Myometrial cell (primary cell): ENCODE measurements around the genes EFR3B and POMC.

- RAMPAGE, long total RNA, result no peak
These were observed 34.4 kb downstream of the CENPO start for GRCh38 chr2:24827281-24828444.

DNA sequence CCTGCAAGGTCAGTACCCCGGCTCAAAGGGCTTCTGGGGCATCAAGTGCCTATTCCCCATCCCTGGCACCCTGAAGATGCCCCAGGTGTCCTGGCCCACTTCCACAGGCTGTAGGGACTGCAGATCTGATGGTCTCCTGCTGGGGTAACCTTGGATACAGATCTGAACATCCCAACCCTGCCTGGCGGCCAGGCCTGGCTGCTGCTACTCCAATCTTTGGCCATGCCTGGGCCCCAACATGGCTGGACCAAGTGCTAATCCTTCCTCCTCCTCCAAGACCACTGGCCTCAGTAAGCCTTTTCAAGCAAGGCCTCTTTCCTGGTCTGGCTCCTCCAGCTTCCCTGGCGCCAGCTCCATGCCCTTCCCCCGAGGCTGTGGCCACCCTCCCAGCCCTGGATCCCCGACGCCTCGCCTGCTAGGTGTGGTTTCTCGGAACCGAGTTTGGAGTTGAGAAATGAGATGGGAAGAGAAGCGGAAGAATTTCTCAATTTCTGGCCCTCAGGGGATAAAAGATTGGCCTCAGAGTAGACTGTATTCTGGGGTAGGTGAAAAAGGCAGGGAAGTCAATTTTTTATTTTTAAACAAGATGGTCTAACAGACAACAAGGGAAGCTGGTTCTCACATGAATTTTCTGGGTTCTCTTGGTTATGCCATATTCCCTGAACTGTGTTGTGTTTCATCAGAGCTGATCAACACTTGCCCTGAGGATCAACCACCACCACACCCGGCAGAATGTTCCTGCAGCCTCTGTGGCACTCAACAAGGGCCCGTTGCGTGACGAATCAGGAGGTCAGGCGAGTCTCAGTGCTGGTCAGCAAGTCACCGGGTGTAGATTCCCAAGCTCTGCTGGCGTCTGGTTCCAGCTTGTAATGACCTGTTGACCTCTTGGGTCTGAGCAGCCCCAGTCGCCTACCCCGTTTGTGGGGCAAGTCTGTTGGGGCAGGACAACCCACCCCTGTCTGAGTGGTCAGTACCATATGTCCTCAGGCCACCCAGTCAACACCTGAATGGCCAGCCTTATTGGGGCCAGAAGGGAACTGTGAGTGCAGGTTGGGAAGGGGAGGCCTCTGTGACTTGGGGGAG lies 46.3 kb downstream of the ADCY3 start:
- RAMPAGE, long total RNA, result no peak

- RAMPAGE, long total RNA, result no peak
These were observed at the start of gene EFR3B for GRCh38 chr2:25042021-25043346. Gene EFR3B (plus strand): TSS chr2:25042076.

GRCh38 chr2:25168222-25169126 lies at the start of gene POMC:
Gene POMC (minus strand): TSS chr2:25168580.
- RAMPAGE, long total RNA, result no peak

DNA sequence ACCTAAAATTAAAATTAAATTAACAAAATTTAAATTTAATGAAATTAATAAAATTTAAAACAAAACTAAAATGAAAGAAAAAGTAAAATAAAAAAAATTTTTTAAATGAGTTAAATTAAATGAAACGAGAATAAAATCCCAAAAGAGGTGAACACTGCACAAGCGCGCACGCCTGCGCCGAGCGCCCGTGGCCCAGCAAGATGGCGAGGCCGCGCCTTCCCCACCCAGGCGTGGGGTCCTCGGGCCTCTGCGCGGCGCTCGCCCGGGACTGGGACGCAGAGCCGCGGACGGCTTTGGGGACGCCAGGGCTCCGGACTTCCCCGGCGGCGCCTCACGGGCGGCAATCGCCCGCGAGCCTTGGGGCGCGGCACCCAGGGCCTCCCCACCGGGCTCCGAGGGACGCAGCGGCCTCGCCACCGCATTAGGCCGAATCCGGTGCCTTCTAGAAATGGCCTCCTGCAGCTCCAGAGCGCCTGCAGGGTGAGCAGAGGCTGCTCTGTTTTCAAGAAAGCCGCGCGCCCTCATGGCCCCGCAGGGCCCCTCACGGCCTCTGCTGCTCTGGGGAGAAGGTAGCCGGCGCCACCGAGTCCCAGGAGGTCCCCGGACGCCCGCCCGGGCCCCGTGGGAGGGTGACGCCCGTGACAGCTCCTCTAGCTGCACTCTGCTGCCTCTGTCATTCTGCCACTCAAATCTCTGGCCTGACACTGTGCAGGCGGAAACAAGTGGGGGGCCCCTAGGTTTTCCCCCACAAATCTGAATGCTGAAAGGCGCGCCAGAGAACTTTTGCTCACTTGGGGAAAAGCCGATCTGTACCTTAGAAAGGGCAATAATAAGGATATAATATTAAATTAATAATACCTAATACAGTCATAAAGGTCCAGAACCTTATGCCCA lies 35.9 kb upstream of the POMC start:
- RAMPAGE, long total RNA, result no peak

DNA sequence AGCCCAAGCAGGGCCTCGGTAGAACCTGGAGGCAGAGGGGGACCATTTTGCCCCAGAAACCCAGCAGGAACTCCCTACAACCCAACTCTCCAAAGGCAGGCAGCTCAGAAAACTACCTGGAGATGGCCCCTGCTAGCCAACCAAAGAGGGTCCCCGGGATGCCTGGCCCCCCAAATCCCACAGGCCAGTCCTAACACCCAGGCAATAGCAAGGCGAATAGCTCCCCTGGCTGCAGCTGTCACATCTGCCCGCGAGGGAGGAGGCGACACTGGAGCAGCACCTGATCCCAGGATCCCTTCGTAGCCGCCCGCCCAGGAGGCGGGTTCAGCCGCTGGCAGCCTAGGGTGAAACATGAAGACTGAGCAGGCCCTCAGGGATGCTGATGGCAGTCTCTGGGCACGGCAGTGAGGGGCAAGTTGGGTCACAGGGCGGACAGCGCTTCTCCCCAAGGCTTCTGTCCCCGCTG lies 2.1 kb downstream of the DNMT3A start:
- RAMPAGE, long total RNA, result no peak

DNA sequence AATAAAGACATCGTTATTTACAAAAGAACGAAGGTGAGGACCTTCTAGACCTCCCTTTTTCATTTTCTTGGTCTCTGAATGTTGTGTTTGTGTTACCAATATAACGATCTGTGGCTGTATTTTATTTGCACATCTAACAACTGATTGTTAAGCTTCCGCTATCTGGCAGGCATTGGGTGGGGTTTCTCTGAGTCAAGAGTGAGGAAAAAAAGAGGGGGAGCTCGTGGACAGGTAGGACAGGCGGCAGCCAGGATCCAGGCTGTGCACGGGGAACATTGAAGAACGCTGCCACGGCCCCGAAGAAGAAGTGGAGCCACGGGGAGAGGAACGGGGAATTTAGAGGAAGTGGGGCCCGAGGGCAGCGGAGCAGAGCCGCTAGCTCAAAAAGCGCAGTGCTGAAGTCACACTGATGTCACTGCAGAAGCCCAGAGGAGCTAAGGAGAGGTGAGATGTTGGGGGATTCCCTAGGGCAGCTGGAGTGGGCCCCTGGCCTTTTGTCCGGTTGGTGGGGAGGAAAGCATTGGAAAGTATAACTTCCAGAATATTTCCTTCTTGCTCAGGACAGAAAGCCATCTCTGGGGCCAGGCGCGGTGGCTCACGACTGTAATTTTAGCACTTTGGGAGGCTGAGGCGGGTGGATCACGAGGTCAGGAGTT lies 20.9 kb upstream of the DNMT3A start:
- RAMPAGE, long total RNA, result no peak

DNA sequence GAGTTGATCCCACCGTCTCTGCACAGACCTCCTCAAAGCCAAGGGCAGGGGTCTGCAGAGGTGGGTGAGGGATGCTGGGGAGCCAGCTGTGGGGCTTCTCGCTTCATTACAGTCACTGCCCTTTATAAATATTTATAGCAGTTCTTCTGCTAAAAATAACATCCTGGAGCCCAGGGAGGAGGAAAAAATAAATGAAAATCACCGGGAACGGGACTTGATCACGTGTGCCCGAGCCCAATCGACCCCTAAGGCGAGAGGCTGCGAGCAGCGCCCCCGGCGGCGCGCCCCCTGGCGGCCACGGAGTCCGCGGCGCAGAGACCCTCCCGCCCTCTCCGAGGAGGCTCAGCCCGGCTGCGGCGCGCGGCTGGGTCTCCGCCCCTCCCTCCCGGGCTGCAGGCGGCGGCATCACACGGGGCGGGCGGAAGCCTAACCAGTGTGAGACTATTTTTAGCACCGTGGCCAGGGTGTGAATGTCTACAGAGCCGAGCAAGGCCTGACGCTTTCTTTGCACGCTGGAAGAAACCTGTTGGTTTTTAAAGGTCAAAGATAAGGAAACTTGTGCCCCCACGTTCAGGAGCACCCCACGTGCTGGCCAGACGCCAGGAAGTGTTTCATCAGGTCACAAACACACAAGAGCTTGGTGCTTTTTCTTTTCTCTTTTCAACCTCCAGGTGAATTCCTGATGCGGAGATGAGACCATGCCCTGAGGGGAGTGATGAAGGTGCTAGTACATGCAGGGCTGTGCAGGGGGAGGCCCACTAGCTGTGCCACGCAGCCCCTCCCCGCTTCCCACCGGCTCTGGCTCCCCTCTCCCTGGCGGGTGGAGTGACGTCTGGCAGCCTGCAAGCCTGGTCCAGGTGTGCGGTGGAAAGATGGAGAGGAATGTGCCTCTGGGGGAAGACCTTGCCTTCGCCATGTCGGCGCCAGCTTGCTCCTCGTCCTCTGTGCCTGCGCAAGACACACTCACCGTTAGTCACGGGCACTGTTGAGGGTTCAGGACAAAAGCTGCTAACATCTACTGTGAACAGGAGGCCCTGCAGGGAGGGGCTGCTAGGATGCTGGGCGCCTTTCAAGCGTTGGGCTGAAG lies 35.2 kb upstream of the DNMT3A start:
- RAMPAGE, long total RNA, result no peak

- RAMPAGE, long total RNA, result no peak
These were observed 14.9 kb downstream of the DTNB start for GRCh38 chr2:25658444-25658929.

DNA sequence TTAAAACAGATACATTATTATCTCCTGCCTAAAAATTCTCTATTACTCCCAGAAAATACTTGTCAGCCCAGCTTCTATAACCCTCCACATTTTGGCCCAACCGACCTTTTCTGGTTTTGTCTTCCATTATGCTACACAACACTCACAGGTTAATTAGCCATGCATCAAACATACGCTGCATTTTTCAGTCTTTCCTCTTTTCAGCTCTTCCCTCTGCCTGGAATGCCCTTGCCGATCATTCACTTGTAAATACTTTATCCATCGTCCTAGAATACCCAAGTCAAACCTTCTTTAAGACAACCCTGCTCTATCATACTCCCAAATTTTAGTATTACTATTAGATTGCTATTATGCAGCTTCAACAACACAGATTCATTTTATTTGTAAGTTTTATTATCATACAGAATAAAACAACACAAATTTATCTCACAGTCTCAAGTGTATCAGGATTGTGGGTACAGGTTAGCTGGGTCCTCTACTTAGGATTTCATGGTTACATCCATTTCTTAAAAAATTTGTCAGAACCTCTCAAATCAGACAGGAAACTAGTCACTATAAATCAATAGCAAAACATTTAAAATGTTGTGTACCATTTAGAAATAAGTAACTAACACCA lies 10.6 kb downstream of the ASXL2 start:
- RAMPAGE, long total RNA, result no peak

- RAMPAGE, long total RNA, result no peak
These were observed 473 bp downstream of the KIF3C start for GRCh38 chr2:25981726-25982322.

DNA sequence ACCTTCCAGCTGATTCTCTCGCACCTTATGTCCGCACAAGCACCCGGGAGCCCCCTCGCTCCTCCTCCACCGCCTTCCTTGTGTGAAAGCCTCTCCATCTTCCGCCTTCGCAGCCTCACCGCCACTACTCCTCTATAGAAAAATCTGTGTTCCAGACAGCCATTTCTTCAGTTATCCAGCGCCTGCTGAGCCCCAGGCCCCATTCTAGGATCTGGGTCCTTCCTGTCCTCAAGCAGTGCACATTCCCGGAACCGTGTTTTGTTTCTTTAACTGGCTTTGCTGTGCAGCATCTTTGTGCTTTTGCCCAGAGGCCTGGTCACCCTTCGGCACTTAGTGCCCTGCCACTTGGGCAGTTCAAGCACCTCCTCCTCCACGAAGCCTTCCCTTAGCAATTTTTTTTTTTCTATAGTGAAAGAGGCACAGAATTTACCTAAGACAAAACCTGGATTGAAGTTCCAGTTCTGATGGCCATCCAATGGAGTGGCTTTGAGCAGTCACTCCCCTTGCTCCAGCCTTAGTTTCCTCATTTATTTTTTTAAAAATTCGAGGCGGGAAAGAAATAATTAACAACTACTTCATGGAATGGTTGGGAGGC lies 911 bp upstream of the KIF3C start:
- RAMPAGE, long total RNA, result no peak

DNA sequence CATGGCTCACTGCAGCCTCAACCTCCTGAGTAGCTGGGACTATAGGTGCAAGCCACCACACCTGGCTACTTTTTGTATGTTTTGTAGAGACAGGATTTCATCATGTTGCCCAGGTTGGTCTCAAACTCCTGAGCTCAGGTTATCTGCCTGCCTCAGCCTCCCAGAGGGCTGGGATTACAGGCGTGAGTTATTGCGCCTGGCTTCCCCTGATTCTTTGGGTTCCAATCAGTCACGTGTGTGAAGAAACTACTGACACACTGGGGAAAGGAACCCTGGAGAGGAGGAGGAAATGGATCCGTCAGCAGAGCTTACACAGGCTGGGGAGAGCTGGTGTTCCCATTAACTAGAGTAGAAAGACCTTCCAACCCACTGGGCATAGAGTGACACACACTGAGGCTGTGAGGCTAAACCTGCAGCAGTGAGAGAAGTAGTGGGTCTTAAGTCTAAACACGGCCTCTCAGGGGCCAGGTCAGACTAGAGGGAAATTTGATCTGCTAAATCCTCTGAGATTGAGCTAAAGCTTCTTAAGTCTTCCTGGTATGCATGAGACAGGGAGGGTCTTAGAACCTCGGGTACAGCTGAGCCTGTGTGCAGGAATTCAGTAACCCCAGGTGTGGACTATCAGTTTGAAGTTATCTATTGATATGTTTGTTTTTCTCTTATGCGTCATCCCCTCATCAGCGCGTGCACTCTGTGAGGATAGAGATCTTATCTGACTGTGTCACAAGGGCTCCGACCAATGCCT lies 22.1 kb upstream of the RAB10 start:
- RAMPAGE, long total RNA, result no peak

DNA sequence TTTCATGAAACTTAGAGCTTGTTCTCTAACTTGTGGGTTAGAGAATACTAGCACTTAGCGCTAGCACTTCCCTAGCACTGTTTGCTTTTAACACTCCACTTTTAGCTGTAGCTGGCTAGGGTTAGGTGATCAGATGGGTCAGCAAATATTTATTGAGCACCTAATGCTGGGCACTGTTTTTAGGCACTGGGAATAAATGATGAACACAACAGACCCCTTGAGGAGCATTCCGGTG lies 2.1 kb downstream of the RAB10 start:
- RAMPAGE, long total RNA, result no peak

- RAMPAGE, long total RNA, result no peak
These were observed 64.5 kb downstream of the RAB10 start for GRCh38 chr2:26098323-26098778.

- RAMPAGE, long total RNA, result no peak
These were observed 12.5 kb downstream of the GAREM2 start for GRCh38 chr2:26185411-26185691.

GRCh38 chr2:26193380-26193959 lies 20.6 kb downstream of the GAREM2 start:
- RAMPAGE, long total RNA, result no peak

DNA sequence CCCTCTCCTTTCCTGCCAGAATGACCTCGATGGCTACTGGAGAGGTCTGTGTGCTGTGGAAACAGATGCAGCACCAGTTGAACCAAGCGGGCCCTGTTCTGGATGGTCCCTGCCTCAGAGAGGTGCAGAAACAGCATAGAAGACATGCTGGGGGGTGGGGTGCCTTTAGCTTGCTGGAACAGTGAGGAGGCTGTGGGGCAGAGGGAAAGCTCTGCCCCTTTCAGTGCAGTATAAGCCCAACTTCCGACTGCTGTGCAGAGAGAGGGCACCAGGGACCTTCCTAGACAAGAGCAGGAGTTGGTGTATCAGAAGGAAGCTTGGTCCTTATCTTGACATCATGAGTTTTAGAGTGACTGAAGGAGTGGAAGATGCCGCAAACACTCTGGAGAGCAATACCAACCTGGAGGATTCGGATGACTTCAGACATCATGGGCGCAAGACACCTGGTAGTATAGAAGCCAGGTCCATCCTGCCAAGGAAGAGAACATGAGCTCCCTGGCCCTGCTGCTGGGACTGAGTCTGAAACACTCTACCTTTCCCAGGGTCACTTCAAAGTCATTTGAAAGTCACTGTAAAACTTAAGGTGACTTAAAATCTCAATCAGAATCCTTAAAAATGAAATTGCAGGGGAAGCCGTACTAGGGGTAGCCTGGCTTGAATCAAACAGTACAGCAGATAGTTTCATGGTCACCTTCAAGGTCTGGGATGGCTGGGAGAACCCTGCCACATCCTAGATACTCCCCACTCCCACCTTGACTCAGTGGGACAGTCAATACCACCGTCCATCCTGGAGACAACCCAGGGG lies 21.5 kb downstream of the GAREM2 start:
- RAMPAGE, long total RNA, result no peak

DNA sequence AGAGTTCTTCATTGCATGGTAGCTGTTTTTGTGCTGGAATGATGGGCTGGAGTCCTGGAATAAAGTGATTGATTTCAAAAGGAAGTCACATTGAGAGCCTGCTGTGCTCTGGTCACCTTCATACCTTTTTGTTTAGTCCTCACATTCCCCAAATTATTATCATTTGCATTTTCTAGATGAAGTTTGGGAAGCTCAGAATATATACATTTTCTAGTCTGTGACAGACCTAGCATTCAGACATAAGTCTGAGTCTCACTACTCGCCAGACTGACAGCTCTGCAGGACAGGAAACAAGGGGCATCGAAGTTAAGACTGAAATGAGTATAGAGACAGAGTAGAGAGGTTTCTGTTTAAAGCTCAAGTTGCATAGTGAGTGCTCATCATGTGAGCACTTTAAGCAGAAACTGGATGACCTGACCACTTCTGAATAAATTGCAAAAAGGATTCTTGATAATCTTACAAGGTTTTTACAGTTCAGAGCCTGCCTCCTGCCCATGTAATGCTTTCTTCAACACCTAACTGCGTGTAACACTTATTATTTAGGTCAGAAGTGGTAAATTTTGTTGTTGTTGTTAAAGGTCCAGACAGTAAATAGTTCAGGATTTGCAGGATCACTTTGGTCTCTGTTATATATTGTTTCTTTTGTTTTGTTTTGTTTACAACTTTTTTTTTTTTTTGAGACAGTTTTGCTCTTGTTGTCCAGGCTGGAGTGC lies 1.1 kb downstream of the HADHB start:
- RAMPAGE, long total RNA, result no peak

GRCh38 chr2:26255830-26256461 lies 11.2 kb downstream of the HADHB start:
- RAMPAGE, long total RNA, result no peak